Measurements from ENCODE around the genes TMEM244 and AKAP7.

DNA sequence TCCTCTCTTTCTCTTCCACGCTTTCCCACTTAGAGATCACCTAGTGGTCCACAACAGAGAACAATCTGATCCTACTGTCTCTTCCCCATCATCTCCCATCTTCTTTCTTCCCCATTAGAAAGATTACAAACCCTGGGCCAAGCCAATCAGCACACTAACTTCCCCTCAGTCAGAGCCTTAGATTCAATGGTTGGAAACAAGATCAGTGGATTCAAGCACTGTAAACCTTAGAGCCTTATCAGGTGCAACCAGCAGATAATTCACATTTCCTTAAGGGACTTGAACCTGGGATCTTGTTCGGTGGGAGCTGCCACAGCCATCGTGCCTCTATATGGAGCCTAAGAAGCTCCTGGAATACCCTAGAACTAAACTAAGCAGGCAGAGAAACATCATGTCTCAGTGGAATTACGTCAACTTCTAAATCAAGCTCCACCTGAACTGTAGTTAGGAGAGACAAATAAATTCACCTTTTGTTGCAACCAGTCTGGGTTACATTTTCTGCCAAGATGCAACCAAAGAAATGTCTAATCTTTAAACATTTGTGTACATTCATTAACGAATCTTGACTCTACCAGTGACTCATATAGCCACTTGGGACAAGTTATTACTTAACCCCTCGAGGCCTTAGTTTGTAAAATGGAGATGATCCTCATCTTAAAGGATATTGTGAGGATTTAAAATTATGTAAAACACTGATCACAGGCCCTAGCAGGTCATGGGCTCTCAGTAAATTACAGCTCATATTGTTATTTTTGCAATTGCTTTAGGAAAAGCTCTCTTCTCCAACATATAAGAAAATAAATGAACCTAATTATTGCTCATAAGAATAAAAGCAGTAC lies 9.0 kb downstream of the PTPRK start:
- RRBS: no CpG with 5 or more reads among the region's 6 CpGs

DNA sequence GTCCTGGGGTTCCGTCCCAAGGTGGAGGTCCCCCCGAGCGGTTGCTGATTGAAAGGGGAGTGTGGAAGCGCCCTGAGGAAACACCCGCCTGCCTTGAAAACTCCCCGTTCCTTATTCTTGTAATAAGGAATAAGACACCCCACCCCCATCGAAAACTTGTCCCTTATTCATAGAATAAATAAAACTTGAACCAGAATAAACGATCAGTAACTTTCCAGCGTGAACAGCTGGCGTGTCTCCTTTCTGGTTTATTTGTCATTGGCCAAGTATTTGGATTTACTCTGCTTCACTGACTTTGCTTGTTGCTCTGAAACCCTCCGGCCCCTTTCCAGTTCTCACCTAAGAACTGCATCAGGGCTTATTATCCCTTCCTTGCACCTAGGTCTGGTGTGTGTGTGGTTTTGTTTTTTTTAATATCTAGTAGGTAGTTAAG lies 559 bp upstream of the PTPRK start:
- RRBS: no CpG with 5 or more reads among the region's 11 CpGs

GRCh38 chr6:128848247-128848872 lies 34.6 kb upstream of the LAMA2 start:
- RRBS: no CpG with 5 or more reads among the region's 6 CpGs

- RRBS: no CpG with 5 or more reads among the region's 6 CpGs
These were observed 113.2 kb downstream of the LAMA2 start for GRCh38 chr6:128996019-128996580.

GRCh38 chr6:129120870-129121140 lies 237.9 kb downstream of the LAMA2 start:
- RRBS: no CpG with 5 or more reads among the region's 1 CpG

DNA sequence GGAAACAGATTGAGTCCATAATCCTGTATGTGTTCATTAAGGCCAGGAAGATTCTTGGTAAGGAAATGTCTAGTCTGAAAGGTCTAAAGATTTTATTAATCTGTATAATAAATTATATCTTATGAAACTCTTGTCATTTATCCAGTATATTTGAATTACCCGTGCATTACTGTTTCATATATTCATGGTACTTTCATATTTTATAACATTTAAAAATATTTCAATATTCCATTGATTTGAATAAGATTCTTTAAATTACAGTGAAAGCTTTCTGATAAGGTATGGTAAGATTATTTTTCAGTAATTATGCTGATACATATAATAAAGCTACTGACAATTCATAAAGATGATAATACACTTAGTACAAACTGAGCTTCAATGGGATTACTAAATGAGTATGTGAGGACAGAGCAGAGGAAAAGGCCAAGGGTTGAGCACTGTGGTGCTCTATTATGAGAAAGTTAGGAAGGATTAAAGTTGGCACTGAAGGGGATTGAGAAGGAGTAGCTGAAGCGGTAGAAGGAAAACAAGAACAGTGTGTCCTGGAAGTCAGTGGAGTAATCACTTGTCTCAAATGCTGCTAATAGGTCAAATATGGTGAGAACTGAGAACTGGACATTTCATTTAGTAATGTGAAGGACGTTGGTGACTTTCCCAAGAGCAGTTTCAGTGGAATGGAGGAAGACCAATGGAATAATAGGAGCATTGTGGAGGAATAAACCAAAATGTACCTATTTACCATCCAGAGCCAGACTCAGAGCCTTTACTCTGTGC lies 255.7 kb downstream of the LAMA2 start:
- RRBS: no CpG with 5 or more reads among the region's 3 CpGs

GRCh38 chr6:129490947-129491806 lies 218.8 kb downstream of the ARHGAP18 start:
- RRBS: no CpG with 5 or more reads among the region's 9 CpGs

GRCh38 chr6:129775083-129775482 lies 65.1 kb upstream of the ARHGAP18 start:
- RRBS: no CpG with 5 or more reads among the region's 7 CpGs

- RRBS: no CpG with 5 or more reads among the region's 18 CpGs
These were observed at the start of gene TMEM244 for GRCh38 chr6:129860653-129861624. Gene TMEM244 (minus strand): TSS chr6:129861315.

GRCh38 chr6:130183602-130184450 lies 38.9 kb downstream of the SAMD3 start:
- RRBS: no CpG with 5 or more reads among the region's 4 CpGs

DNA sequence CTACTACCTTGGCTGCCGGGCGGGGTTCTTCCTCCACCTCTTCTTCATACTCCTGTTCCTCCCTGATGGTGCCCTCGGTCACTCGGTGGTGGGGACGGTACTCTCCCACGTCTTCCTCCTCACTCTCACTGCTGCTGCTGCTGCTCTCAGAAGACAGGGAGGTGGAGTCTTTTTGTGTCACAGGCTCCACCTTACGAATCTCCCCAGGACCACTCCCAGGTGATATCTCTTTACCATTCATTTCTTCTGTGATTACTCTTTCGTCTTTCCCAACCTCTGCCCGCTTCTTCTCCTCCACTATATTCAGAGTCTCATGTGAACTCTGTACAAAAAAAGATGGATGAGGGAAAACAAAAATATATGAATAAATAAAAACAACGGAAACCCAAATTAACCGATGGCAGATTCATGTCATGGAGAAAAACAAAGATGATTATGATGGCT lies 42.6 kb downstream of the SMLR1 start:
- RRBS: no CpG with 5 or more reads among the region's 11 CpGs

DNA sequence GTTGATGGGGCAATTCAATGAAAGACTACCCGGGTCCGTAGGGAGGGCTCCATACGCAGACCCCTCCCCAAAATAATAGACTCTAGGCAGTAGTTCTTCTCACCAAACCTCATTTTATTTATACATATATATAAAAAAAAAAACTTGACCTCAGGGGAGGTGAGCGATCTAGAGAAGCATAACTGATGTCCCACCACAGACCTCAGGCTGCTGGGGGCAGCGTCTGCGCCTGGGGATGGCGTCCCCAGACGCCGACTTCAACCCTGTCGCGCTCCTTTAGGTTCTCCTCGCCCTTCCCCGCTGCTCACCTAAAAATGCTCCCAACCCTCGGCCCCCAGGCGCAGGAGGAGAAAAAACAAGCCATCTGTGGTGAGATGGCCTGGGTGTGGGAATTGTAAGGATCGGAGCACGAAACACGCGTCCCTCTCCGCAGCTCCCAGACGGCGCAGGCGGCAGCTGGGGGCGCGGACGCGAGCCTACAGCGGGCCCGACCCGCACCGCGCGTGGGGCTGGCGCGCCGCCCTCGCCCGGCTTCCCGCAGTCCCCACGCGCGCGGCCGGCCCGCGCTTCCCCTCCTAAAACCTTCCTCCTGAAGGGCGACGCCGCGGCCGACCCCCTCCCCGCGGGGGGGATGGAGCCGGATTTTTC lies 849 bp downstream of the EPB41L2 start:
- RRBS: 1% methylated on average over 5 of the region's 54 CpGs

DNA sequence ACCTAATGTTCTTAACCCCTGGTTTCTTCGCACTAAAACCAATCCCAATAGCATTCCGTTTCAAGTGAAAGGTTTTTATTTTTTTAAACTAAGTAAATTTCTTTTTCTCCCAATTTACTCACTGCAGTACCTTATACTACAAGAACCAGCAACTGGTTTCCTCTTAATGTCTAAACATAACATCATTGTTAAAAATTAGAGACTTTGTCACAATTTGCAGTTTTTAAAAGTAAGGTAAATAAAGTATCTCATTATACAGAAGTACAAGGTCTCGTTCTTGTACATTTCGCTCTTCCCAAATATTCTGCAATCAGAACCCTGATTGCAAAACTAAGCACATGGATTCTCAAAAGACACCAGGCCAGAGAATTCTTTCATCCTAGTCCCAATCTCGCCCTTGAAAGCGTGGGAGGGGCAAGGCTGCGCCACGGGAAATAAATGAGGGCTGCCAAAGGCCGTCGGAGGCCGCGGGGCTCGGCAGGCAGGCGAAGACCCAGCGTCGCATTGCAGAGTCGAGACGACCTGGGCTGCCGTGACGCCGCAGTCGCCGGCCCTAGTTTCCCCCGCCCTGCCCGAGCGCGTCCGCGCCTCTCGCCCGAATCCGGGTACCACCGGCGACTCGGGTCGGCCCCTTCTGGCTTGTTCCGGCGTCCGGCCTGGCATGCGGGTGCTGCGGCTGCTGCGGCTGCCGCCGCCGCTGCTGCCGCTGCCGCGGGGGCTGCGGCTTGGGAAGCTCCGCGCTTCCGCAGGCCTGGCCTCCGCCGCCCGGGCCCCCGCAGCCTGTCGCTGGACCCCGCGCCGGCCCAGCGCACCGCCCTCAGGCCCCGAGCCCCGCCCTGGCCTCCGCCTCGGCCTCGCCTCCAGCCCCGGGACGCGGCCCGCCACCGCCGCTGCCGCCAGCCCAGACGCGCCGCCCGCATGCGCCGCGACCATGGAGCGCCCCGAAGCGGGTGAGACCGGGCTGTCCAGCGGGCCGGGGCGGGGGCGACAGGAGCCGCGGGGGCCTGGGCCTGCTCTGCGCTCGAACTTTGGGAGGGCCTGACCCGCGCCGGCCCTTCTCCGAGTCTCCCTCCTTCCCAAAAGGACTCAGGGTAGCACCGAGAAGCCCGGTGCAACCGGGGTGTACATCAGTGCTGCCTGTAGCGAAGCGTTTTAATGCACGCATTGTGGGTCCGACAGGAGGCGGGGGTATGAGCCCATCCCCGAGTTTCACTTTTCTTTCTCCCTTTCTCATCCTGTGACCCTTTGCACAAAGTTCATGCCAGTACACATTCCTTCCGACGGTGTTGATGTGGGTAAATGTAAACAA lies at the start of gene AKAP7:
TSS of gene AKAP7 (plus strand) at position 635 of the 1,309 bp plus-strand sequence.
- RRBS: 2% methylated on average over 44 of the region's 108 CpGs

DNA sequence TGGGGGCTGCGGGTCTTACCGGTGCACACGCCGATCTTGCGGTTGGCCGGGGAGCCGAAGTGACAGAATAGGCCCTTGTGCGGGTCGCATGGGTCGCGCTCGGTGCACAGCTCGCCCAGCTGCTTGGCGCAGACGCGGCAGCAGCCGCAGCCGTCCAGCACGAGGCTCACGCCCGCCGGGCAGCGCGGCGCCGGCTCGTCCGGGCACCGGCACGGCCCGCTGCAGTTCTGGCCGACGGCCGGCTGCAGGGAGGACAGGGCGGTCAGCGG lies 487 bp downstream of the CCN2 start:
- RRBS: under 1% methylated on average over 3 of the region's 36 CpGs

DNA sequence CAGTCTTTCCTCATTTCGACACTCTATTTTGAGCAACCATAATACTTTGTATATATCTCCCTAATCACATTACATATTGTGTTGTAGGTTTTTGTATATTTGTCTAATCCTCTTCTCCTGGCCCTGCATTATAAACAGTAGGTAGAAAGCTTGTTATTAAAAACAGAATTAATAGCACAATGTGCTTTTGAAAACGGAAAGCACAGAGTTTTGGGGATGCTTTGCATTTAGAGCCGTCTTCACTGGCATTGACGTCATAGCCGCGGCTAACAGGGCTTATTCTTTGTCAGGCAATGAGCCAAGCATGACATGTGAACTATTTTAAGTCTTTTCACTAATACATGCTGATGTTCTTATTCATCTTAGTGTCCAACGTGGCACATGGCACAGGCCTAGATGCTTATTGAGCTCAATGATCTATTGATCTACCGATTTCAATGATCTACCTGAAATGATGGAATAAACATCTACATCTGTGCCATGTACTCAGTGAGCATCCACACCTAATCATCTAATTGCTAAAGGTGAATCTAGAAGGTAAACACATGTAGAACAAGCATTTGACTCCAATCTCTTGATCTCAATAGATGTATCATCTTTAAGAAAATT lies 47.4 kb upstream of the CCN2 start:
- RRBS: no CpG with 5 or more reads among the region's 8 CpGs

DNA sequence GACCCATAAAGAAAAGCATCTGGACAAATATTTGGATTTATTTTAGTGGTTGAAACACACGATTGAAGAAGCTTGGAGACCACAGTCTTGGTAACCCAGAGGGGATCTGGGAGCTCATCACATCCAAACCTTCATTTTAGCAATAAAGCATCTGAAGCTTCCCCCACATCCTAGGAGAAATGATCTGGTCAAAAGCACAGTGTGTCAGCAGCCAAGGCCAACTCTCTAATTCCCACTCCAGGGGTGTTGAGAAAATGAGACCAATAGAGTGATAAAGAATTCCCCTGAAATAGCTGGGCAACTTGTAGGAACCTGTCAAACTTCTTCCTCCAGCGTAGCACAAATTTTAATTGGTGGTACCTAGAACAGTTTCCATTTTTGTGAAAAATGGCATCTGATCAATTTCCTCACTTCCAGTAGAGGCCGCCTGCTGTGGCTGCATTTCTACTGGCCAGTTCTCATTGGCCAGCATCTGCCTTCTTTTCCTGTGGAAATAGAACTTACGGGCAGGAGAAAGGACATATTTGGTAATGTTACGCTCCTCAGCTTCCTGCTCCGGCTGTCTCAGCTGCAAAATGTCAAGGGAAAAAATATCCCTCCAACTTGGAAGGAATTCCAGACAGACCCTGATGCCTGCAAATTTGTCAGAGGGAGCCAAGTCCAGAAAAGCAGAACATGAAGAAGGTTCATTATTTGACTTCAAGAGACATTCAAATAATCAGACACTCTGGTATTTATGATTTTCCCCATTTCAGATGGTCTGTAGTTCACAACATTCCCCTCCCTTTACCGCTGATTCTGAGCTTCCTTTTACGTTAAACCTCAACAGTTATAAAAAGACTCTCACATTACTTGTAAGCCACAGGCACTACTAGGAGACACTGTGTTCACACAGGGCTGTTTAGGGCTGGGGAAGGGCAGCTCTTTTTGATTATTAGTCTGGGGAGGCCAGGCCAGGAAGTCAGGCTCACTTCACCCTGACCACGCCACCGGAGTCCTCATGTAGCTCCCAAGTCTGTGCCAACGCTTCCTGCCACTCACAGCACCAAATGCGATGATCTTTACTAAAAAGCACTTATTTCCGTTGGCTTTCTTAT lies 179.4 kb upstream of the CCN2 start:
- RRBS: no CpG with 5 or more reads among the region's 13 CpGs

- RRBS: no CpG with 5 or more reads among the region's 5 CpGs
These were observed 38.5 kb upstream of the MOXD1 start for GRCh38 chr6:132439690-132440251.

DNA sequence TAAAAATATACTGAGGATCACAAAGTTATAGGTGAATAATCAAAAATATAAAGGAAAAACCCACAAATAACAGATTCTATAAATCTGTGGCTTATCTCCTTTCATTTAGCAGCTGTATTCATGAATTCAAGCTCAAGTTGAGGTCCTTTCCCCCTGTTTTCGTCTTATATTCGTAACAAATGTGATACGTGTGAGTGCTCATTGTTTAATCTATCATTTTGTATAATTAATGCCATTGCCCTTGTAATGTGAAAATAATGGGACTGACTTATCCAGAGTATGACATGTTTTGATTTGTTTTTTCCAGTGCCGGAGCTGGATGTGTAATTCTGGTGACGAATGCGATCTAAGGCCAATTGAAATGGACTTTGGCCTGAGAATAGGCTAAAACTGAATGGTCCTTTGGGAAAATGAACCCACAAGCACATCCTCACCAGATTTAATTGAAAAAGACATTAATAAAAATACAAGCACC lies 6.5 kb upstream of the TAAR5 start:
- RRBS: no CpG with 5 or more reads among the region's 6 CpGs